ENCODE results near the genes PPM1D and MARCHF10.

DNA sequence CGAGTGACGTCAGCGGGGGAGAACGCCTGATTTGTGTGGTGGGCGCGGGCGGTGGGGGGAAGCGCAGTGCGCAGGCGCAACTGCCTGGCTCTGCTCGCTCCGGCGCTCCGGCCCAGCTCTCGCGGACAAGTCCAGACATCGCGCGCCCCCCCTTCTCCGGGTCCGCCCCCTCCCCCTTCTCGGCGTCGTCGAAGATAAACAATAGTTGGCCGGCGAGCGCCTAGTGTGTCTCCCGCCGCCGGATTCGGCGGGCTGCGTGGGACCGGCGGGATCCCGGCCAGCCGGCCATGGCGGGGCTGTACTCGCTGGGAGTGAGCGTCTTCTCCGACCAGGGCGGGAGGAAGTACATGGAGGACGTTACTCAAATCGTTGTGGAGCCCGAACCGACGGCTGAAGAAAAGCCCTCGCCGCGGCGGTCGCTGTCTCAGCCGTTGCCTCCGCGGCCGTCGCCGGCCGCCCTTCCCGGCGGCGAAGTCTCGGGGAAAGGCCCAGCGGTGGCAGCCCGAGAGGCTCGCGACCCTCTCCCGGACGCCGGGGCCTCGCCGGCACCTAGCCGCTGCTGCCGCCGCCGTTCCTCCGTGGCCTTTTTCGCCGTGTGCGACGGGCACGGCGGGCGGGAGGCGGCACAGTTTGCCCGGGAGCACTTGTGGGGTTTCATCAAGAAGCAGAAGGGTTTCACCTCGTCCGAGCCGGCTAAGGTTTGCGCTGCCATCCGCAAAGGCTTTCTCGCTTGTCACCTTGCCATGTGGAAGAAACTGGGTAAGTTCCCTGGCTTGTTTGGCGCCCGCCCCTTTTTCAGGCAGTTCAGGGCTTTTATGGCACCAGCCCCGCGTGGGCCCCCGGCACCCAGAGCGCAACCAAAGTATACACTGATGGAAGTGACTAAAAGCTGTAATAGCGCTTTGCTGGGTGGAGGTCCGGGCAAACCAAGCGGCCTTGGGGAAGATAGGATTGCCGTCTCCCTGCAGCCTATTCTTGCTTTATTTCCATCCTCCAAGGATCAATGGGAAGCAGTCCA, at the start of gene PPM1D:
Gene PPM1D (plus strand): TSS at position 66 of the 1,018 bp plus-strand sequence.
- PRO-cap: bidirectional peak, plus-strand start at position 115 of the sequence, minus-strand start outside the sequence; unidirectional peak, minus-strand start at position 735 of the sequence

DNA sequence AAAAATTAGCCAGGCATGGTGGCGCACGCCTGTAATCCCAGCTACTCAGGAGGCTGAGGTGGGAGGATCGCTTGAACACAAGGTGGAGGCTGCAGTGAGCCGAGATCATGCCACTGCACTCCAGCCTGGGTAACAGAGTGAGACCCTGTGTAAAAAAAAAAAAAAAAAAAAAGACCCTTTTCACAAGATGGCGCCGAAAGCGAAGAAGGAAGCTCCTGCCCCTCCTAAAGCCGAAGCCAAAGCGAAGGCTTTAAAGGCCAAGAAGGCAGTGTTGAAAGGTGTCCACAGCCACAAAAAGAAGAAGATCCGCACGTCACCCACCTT, 330.0 kb upstream of the TBX2 start:
- PRO-cap: no peak

DNA sequence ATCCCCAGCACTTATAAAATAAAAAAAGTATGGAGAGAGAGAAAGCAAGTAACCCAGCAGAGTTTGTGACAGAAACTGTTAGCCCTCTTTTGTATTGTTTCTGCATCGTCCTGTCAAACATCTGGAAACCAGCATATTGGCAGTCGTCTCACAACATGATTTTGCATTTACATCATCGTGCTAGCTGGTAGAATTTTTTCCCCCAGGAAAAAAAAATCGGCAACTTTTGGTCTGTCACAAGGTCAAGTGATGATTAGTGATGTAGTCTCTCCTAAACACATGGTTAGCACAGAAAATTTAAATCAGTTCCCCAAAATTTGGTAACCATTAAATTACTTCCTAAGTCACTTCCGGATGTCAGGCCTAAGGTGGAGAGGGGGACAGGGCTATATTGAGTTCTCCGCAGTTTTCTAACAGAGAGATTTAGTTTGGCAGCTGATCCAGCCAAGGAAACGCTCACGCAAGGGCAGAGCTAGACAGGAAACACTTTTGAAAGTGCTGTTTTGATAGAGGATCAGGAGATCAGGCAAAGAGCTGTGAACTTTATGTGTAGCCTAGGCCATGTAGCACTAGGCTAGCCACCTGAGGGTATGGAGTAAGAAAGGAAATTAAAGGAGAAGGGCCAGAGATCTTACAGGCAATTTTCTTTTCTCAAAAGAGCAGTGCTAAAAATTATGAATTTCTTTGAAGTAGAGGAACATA, 270.9 kb upstream of the TBX2 start:
- PRO-cap: no peak

DNA sequence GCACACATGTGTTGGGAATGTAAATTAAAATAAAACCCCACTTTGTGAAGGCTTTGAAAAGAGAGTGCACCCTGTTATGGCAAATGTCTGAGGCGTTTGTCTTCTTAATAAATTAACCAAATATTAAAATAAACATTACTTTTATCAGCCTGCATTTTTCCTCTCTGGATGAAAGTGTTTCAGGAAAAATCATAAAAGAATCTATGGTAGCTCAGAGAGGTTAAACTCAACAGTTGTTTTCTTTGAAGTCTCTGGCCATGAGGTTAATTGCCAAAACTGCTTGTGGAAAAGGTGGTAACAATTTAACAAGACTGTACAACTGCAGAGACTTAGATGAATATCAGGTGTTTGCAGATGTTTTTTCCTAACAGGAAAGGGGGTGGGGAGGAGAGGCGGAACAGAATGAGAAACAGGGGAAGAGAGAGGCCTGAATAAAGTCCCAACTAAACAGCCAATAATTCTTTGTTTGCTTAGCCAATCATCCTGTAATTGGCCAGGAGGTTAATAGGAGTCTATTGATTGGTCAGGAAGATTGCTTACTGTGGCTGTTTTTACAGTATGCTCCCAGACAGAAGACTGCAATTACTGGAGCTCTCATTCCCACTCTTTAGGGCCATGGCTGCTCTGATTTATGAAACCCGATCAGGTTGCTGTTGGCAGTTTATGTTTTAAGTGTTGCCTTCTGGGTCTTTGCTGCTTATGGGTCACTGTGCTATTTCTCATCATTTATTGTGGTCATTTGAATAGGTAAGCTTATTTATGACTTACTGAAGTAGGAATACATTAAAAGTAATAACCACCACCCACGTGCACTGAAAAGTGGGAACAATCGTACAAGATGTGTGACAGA, 249.8 kb upstream of the TBX2 start:
- PRO-cap: no peak

GRCh38 chr17:61188872-61189629, 210.6 kb upstream of the TBX2 start:
- PRO-cap: no peak

- PRO-cap: no peak
Observed at GRCh38 chr17:61200816-61201428, 198.7 kb upstream of the TBX2 start.

GRCh38 chr17:61233237-61233636, 166.4 kb upstream of the TBX2 start:
- PRO-cap: no peak

GRCh38 chr17:61253343-61253861, 146.2 kb upstream of the TBX2 start:
- PRO-cap: no peak

DNA sequence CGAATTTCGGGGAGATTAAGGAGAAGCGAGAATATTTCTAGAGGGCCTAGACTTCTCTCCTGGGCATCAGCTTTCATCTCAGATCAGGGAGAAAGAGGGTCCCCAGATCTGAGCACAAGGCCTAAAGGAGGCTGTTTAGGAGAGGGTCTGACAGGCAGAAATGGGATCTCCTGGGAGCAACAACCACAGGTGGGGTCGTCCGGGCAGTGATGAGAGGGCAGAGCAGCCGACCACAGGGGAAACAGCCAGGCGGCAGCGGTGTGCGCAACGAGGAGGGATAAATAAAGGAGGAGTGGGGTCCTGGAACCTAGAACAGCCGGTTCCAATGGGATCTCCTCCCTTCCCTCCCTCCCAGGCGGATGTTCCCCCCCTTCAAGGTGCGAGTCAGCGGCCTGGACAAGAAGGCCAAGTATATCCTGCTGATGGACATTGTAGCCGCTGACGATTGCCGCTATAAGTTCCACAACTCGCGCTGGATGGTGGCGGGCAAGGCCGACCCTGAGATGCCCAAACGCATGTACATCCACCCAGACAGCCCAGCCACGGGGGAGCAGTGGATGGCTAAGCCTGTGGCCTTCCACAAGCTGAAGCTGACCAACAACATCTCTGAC, 1.8 kb downstream of the TBX2 start:
- PRO-cap: no peak

DNA sequence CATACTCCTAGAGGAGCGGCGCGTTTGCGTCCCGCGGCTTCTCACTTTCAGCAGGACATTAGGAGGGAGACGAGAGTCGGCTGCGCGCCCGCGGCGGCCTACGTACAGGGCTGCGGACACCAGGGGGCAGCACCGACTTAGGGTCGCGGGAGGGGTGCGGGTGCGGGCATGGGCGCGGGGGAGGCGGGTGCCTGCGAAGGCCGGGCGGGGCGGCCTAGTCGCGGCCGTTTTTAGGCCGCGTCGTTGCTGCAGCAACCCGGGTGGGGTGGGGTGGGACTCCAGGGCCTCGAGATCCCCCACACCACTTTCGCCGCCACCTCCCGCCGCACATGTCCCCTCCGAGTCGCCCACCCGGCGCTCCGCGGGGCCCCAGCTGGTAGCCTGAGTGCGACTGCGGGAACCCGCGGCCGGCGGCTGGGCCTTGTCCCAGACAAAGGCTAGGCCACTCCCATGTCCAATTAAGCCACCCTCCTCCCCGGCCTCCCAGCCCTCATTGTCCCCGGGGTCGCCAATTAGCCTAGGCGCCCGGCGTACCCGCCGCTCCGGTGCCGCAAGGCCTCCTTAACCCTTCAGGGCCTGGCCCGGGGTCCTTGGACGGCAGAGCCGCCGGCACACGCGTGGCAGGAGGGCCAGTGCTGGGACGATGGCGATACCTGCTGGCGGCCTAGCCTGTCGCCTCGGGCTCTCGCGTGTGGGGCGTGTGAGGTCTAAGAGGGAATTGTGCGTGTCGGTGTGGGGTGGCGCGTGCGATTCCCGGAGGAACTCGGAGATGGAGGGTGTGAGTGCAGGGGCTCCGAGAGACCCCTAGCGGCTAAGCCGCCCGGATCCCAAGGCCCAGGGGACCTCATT, 11.4 kb downstream of the TBX2 start:
- PRO-cap: bidirectional peak, plus-strand start at position 169 of the sequence, minus-strand start at position 49 of the sequence

DNA sequence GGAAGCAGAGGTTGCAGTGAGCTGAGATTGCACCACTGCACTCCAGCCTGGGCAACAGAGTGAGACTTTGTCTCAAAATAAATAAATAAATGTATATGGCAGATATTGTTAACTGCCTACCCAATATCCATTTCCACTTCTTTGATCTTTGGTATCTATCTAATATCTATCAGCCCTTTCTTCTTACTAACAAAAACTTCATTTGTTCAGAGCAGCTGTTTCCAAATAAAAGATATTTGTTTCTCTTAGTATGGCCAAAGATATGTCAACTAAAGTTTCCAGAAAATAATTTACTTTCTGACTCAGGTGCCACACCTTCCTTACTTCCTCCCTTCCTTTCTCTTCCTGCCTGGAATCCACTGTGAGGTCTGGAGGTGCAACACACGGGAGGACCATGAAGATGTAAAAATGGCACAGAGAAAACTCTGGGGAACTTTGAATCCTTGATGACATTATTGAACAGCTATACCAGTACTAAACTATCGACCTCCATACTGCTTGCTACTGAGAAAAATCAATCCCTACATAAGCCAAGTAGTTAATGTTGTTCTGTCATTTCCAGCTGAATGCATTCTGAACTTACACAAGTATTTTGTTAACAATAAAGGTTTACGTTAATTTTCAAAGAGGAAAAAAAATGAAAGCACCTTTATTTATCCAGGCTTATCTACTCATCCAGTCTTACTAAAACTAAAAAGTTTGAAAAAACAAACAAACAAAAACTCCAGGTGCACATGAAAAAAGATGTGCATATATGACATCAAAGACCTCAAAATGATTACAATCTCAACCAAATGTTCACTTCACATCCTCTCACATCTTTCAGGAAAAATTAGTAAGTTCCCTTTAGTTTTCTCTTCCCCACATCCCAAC, 13.9 kb downstream of the MED13 start:
- PRO-cap: no peak

GRCh38 chr17:62065835-62066133, 706 bp upstream of the MED13 start:
- PRO-cap: bidirectional peak, plus-strand start at chr17:62066061, minus-strand start at chr17:62065910

DNA sequence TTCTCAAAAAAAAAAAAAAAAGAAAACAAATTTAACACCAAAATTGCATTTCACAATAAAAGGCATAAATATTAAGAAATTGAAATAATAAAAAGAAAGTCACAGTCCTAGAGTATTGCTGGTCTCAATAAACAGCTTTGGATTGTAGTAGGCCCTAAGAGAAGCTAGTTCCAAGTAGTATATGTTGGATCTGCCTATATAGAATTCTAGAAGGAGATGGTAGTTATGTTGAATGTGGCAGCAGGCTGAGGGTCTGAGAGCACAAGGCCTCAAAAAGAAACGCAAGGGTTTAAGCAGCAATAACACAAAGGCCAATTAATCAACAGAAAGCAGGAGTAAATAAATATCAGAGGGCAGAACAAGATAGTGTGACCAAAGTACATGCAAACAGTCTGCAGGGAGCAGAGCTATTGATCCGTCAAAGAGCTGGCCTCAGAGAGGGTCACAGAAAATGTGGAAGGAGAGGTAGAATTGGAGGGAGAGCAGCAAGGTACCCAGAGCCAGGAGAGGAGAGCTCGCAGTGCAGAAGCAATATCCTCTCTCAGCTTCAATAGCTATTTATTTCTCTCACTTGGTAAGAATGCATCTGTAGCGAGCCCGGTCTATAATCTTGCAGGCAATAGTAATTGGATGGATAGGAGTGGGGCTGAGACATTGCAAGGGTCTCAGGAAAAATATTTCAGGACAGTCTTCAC, 25.1 kb upstream of the MED13 start:
- PRO-cap: no peak

- PRO-cap: no peak
Observed at GRCh38 chr17:62480940-62481434, 2.4 kb downstream of the TLK2 start.

DNA sequence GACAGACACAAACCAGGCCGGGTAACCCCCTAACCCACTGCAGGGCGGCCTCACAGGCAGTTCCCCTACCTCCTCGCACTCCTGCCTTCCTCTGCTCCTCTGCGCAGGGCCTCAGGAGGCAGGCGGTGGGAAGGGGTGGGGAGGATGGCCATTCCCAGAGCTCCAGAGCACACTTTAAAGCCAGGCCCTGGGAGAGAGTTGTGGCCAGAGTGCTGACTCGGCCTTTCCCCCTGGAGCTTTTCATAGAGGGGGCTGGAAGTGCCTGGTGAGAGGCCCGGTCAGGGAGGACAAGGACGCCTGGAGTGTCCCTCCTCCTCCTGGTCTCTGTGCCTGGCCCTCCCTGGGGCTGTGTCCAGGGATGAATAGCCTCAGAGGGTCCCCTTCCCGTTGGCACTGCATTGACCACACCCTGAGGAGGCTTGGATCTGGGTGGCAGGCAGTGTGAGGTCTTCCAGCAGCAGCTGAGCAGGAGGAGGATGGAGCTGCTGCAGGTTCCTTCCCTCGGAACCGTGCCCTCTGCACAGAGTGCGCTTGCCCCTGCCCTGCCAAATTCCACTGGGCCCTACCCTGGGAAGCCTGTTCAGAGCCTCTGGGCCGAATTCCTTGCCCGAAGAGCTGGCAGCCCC, 1.8 kb downstream of the MRC2 start:
- PRO-cap: no peak

DNA sequence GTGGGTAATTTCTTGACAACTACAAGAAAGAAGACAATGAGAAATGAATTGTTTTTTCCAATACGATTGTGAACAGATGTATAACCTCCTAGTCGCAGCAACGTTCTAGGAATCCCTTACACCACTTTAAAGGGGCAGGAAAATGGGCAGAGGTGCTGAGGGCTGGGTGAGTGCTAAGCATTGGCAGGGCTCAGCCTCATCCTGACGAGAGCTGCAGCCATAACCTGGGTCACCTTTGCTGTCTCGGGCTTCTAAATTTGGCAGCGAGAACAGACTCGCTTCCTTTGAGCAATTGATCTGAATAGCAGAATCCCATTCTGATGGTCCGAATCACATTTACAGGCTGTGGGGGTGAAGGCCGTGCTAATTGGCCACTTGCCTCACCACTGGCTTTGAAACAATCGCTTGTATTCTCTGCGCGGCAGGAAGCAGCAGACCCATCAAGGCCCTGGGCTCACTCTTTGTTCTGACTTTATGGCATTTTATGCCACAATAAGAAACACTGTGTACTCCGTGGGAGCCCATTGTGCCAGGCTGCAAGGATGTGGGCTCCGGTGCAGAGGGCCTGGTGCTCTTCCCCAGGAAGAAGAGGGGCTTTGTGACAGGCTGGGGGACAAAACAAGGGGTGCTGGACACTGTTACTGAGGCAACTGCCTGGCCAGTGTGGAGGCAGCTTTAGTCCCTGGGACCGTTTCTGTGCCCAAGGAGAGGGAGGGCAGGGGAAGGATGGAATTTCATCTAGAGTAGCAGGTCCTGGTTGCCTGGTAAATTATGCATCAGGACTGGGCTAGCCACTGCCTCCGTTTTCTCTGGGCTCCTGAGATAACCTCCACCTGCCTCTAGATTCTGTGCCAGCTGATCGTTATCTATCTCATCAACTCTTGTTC, 78.3 kb downstream of the MRC2 start:
- PRO-cap: no peak

DNA sequence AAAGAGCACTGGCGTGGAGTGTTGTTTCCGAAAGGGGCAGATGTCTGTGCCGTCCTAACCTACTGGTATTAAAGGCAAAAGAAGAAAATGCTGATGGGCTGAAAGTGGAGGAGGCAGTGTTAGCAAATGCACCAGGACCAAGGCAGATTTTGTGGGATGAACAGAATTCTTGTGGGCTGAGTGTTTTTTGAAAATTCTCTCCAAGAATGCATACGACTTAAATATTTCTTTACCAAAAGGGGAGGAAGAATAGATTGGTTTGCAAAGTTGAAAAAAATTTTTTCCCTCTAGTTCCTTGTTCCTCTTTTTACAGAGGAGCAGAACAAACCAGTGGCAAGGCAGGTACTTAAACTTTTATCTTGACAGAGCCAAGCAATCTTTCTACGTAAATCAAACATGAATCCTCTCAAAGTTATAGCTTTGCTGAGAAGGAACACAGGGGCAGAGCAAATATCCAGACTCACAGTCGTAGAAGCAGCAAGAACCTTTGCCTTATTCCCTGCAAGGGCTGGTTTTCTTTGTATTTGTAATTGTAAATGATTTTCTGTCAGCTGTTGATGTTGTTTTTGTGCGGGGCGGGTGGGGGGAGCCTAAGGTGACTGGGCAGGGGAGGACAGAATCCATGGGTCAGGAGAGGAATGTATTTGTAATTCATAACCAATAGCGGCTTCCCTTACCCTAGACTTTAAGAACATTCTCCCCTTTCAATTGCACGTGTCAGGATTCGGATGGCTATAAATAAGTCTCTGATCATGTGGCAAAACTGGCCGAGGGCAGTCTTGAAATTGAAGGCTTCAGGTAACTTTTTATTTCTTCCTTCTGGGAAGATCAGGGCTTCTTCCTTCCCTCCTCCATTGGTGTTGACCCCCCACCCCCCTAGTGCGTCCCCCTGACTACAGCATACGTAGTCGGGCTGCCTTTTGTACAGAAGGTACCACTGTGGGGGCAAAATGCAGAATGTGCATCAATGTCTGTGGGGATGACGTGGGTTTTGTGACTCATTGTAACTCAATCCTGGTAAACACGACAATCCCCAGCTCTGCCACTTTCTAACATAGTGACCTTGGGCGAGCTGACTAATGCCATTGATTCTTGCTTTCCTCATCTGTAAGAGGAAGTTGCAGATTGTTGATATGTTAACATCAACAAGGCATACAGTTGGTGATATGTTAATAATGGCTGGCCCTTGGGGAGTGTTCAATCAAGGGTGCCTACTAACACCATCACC, 16.4 kb downstream of the MARCHF10 start:
- PRO-cap: no peak

- PRO-cap: no peak
Observed at GRCh38 chr17:62808029-62808567, at the start of gene MARCHF10. TSS of gene MARCHF10 (minus strand) at chr17:62808314.

- PRO-cap: no peak
Observed at GRCh38 chr17:63150860-63151570, 185.0 kb downstream of the TANC2 start.

GRCh38 chr17:63478666-63479557, 2.1 kb downstream of the ACE start:
- PRO-cap: unidirectional peak, minus-strand start at chr17:63479002

Measured in paraaortic lymph node (tissue), 1 donor.